Mammary microvascular endothelial cell (primary cell): ENCODE data around the genes RPL17, LIPG and MYO5B.

DNA sequence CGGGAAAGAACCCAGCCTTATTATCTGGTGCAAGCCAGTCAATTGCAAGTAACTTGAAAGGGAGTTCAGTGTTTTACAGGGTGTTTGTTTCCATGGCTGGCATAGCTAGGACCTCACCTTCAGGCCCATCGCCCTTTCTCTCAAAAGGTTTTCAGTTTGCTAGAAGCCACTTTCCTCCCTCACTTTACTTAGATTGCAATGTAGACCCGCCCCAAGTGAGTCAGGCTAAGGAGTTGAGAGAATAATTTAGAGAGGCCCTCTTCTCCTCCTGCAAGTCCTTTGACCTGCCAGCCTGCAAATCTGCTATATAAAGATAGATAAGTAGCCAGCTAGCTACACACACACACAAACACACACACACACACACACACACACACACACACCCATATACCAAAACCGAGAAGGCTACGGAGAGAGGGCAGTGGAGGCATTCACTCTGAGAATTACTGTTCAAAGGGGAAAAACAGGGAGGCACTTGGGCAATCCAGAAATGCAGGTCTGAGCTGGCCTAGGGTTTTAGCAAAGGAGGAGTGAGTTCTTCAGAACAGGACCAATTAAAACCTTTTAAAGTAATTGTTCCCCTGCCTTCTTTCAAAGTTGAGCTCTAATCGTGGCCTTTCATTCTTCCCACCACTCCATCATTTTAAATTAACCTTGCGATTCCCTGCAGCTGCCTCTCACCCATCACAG is 23.0 kb upstream of the SMAD7 start:
- RAMPAGE, long total RNA: no peak

- RAMPAGE, long total RNA: no peak
These were observed 29.3 kb upstream of the SMAD7 start for GRCh38 chr18:48979903-48980559.

DNA sequence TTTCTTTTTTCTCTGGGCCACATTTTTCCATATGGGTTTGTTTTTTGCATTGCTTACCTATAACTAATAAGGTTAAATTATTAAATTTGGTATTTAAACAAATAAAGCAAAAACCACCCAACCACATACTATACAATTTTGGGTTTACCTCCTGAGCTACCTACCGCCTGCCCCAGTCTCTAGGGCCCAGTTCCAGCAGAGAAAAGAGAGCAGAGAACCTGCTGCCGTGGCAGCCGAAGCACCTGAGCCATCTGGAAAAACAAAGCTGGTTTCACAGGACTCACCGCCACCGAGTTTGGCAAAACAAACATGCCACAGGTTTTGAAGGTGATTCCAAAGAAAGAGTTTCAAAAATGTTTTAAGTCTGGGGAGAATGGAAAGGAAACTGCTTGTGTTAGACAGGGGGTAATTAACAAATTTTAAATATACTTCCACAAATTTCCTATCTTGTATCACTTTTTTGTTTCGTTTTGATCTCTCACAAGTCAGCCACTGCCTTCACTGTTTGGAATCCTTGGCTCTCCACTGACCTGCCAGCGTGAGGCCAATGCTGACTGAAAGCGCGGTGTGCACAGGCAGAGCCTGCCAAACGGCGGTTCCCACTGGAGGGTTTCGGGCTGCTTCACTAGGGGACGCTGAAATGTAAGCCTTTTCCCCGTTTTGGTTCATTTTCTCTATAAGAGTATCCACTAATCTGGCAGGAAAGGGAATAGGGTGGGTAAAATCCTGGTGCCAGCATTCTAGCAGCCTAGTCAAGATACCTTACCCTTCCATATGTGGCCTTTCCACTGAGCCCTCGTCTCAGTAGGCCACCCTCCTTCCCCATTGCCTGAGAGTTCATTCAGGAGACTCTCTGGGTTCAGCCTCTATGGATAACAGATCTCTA is 91.7 kb downstream of the DYM start:
- RAMPAGE, long total RNA: no peak

- RAMPAGE, long total RNA: no peak
These were observed 61.4 kb downstream of the DYM start for GRCh38 chr18:49398988-49399562.

DNA sequence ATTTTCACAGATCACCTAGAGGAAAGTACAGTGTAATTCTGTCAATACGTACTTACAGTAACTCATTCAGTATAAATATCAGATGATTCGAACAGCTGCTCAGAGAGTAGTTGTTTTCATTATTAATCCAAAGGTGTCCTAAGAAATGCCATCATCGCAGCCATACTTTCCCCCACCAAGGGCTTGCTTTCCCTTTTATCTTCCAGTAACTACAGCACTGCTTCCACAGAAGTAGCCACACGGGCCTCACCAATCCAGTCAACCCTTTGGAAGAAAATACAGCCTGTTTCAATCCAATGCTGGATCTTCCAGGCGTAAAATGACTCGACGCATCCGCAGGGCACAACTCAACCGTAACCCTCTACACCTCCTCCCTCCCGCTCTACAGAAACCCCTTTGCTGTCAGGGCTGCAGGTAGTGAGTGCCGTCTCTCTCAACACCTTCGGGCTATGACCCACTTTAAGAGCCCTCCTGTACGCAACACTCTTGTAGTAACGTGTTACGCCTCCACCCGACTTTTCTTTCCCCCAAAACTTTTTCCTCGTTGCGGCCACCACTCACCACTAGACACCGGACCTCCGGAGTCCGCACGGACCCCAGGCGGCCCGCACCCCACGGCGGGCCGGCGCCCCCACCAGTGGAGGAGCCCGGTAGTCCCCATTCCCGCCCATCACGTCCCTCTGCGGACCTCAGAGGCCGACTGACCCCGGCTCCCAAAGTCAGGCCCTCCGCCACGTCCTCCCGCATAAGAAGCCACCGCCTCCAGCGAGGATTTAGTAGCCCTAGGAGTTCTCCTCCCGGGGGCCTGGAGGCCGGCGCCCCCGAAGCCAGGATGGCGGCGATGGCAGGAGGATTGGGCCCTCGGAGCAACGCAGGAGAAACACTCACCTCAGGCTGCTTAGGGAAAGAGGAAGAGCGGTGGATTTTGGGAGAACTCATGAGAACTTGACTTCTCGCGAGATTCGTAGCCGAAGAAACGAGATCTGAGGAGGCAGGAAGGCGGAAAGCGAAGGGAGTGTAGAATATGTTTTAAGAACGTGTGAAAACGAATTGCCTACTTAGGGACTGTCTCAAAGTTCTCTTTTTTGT is at the start of gene RPL17:
Gene RPL17, minus strand, starts transcription at position 896 of the 1,089 bp plus-strand sequence.
- RAMPAGE, long total RNA: start-site peak on the minus strand centred at position 892 of the sequence, 58 bp wide, 70,123 and 16,856 reads in 2 replicates

- RAMPAGE, long total RNA: start-site peak on the plus strand at chr18:49562067-49562073, 104 and 72 reads in 2 replicates
These were observed at the start of gene LIPG for GRCh38 chr18:49561254-49562384. TSS of gene LIPG (plus strand) at chr18:49562057.

DNA sequence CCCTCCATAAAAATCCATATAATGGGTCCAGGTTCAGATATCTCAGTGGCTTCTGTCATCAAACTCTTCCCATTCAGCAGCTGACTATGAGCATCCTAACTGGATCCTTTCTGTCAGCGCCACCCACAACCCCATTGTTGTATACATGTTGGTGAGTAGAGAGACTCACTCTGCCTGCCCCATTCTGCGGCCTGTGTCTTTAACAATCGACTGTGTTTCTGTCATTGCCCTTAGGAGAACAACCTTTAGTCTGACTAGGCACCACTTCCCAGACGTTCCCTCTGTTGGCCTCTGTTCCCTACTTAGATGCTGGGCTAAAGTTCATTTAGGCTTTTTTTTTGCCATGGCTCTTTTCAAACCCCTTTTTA is 20.4 kb upstream of the ACAA2 start:
- RAMPAGE, long total RNA: no peak

DNA sequence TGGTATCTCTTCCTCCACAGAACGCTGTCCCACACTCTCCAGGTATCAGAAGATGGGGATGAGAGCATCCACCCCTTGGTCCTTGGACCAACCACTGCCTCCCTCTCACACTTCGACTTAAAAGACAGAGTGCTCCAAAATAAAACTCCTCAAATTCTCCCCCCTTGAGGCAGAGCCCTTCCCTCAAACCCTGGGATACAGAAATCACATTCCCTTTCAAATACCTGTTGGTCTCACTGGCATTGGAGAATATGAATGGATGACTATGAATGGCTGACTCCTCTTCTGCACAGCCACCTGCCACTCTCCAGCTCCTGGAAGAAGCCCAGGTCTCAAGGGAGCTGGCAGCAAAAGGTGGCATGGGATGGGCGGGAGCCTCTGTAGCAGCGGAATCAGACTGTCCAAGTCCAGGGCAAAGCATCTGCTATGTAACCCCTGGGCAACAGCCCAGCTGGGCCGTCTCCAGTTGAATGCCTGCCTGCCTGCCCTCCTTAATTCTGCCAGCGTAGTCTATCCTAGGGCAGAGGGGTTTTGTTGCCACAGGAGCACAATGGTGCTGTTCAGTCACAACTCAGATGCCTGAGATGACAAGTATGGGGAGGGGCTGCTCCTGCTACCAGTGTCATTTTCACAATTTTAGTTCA is 115.5 kb downstream of the MYO5B start:
- RAMPAGE, long total RNA: no peak

GRCh38 chr18:50083745-50084187 is 111.2 kb downstream of the MYO5B start:
- RAMPAGE, long total RNA: no peak

DNA sequence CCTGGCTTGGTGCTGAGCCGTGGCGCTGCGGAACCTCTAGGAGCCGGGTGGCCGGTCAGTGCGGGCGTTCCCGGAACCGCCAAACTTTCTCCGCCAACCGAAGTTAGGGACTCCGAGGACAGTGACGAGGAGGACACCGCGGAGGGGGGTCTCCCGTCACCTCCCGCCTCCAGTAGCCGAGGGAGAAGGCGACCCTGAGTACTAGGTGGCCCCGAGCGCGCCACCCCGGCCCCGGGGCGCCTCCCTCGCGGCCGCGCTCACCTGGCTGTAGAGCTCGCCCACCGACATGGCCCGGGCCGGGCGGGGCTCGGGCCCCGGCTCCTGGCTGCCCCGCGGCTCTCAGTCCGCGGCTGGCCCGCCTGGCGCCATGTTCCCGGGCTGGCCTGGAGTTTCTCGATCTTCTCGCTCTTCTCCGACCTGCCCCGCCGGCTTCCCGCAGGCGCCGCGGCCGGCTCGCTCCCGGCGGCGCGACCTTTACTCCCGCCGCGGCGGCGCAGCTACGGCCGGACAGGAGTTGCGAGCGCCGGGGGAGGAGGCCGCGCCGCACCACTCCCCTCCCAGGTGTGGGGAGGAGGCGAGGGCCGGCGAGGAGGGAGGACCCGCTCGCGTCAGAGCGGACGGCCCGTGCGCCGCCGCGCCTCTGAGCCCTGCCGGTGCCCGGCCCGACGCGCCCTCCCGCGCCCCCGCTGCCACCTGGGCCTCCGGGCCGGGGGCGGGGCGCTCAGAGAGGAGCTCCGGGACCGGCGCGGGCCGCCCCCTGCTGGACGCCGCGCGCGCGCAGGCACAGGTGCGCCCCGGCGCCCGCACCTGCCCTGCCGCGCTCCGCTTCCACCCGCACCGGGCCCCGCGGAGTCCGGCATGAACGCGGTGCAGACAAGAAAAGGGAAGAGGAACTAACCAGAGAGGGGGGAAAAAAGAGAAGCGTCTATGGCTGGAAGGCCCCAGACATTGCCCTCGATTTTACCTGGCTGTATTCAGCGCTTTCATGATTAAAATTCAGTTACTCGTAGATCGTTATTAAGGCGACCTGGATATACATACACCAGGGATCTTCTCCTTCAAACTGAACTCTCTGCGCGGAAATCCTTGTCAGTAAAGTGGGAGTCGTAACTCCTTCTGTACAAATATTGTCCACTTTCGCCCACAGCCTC is at the start of gene MYO5B:
Gene MYO5B, minus strand, starts transcription at position 642 of the 1,151 bp plus-strand sequence.
- RAMPAGE, long total RNA: no peak

DNA sequence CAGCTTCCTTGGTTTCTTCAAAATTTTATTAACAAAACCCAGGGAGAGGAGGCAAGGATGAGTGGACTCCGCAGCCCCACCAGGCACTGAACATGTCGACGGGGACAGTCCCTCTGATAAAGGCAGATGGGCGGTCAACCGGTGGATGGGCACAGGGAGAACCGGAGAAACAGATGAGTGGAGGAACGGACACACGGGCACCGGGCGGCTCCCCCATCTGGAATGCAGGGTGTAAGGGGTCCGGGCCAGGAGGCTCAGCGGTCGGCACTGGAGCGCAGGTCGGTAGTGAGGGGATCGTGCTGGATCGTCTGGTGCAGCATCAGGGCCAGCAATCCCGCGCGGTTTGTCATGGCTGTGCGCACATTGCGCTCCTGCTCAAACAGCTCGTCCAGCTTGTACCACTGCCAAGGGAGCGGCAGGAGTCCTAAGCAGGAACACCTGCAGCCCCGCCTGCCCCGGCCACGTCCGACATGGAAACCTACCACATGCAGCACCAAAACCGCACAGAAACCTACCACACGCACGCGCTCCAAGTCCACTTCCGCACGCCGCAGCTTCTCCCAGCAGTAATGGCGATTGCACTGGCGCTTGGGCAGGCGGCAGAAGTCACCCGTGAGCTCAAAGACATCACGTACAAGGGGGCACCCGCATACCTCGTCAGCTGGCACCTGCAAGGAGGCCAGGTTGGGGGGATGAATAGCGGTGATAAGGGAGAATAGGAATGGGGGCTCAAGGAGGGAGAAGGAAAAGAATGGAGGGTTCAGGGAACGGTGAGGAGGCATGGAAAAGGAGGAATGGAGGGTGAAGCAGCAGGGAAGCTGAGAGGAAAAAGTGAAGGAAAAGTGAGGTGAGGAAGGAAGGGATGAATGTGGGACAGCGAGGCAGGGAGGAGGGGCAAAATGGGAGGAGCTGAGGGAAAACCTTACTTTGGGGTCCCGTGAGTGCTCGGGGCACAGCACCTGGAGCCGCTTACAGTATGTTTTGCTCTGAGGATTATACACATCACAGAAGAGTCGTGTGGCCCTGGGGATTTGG is 1.3 kb upstream of the MBD1 start:
- RAMPAGE, long total RNA: no peak

DNA sequence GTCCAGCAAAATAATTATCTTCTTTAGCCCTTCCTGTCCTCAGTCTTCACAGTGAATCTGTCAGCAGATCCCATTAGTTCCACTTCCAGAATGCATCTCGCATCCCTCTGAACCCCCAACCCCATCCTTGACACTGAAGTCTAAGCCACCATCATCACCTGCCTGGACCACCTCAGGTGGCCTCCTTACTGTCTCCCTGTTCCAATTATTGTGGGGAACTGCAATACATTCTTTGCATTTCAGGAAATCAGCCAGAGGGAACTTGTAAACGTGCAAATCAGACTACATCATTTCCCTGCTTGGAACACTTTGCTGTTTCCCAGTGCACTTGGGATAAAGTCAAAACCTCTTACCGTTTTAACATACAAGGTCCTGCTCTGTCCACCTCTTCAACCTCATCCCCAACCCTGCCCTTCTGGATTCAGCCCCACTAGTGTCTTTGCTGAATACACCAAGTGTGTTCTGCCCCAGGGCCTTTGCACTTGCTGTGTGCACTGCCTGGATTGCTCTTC is 63.6 kb downstream of the MAPK4 start:
- RAMPAGE, long total RNA: no peak

- RAMPAGE, long total RNA: no peak
These were observed 105.7 kb downstream of the MAPK4 start for GRCh38 chr18:50665359-50666117.

GRCh38 chr18:50849491-50850024 is 29.4 kb upstream of the ME2 start:
- RAMPAGE, long total RNA: no peak

DNA sequence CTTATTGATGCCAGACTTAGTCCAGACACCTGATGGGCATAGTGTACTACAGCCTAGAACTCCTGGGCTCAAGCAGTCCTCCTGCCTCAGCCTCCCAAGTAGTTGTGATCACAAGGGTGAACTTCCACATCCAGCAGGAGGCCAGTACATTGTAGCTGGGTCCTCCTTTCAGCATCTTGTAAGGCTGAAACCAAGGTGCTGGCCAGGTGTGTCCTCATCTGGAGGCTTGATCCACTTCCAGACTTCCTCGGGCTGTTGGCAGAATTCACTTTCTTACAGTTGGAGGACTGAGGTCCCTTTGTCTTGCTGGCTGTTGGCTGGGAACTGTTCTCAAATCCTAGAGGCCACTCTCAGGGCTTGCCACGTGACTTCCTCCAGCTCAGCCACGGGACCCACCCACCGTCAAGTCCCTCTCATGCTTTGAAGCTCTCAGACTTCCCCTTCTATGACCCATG is 76.9 kb downstream of the SMAD4 start:
- RAMPAGE, long total RNA: no peak

GRCh38 chr18:51195986-51197102 is 1.1 kb downstream of the MEX3C start:
- RAMPAGE, long total RNA: no peak

DNA sequence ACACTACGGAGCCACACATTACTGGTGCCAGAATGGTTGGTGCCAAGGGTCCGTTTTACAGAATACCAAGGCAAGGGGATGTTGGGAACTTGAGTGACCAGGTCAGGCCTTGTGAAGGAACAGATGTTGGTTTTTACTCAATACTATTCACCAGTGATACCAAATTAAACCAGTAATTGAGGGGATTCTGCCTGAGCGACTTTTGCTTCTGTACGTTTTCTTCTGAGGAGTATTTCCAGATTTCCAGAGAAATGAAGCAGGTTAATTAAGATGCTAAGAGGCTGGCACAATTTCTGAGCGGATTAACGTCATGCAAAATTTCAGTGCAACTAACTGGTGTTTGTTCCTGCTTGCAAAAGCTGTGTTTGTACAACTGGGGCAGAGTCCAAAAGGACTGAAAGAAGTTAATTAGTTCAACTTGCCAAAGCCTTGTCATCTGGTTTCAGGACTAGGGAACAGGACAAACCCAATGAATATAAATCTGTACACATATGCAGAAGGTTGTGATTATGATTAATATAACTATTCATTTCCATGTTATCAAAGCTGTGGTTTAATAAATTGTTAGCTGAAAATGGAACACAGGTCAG is 432.1 kb upstream of the DCC start:
- RAMPAGE, long total RNA: no peak

- RAMPAGE, long total RNA: no peak
These were observed 54.6 kb downstream of the DCC start for GRCh38 chr18:52394625-52394996.

DNA sequence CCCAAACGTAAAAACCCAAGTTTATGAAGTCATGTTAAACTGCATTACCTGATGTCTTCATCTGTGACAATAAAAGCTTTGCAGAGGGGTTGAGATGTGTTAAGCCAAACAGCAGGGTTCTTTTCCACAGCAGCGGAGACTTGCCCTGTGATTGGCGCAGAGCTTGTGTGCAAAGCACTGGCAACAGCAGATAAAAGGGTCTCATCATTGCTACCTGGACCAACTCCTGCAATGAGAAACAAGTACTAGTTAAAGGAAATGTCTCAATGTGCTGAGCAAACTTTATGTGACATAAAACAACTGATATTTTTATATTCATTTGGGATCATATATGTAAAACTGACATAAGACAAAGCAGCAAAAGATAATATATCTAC is 60.0 kb downstream of the MBD2 start:
- RAMPAGE, long total RNA: no peak

GRCh38 chr18:54252010-54252421 is 17.3 kb upstream of the POLI start:
- RAMPAGE, long total RNA: no peak